RPMI7951 (cell line): ENCODE data around the gene CMPK1.

DNA sequence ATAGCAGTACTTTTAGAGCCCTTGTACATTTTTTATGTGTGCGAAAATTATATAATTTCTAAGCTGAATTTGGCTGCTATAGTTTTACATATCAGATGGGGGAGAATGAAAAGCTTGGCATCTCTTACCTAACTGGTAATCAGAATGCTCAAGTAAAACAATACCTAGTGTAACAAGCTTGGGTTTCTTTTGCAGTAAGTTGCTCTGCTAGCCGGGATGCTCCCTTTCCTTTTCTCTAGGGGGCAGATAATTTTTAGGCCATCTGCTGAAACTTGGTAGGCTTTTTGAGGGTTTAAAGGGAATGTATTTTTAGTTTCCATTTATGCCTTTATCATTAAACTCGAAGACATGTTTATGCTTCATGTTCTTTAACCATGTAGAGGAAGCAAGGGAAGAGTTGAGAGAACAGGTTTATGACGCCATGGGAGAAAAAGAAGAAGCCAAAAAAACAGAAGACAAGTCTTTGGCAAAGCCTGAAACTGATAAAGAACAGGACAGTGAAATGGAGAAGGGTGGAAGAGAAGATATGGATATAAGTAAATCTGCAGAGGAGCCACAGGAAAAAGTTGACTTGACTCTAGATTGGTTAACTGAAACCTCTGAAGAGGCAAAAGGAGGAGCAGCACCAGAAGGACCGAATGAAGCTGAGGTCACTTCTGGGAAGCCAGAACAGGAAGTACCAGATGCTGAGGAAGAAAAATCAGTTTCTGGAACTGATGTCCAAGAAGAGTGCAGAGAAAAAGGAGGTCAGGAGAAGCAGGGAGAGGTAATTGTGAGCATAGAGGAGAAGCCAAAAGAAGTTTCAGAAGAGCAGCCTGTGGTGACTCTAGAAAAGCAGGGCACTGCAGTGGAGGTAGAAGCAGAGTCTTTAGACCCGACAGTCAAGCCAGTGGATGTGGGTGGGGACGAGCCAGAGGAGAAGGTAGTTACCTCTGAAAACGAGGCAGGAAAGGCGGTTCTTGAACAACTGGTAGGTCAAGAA lies 16.6 kb downstream of the CCDC17 start:
- RAMPAGE, long total RNA = no peak

GRCh38 chr1:45622095-45622531 lies 1.7 kb downstream of the CCDC17 start:
- RAMPAGE, long total RNA = no peak

DNA sequence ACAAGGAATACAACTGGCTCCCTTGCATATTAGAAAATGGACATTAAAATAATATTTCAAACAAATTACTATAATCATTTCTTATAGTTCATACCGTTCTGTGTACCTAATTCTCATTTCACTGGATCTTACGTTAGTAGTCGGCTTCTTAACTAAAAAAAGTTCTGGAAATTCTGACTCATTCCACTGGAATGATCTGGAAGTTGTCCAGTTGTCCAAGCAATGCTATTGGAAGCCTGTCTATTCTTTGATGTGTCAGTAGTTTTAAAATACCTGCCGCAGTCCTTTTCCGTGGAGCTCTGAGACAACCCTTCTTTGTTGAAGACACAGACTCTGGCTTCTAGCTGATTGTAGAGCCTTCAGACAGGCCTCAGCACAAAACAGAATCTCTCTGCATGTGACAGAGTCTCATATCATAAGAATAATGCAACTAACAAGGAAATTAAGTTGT lies 89.0 kb downstream of the MAST2 start:
- RAMPAGE, long total RNA = no peak

GRCh38 chr1:46171003-46172361 lies 3.4 kb upstream of the TSPAN1 start:
- RAMPAGE, long total RNA = no peak

DNA sequence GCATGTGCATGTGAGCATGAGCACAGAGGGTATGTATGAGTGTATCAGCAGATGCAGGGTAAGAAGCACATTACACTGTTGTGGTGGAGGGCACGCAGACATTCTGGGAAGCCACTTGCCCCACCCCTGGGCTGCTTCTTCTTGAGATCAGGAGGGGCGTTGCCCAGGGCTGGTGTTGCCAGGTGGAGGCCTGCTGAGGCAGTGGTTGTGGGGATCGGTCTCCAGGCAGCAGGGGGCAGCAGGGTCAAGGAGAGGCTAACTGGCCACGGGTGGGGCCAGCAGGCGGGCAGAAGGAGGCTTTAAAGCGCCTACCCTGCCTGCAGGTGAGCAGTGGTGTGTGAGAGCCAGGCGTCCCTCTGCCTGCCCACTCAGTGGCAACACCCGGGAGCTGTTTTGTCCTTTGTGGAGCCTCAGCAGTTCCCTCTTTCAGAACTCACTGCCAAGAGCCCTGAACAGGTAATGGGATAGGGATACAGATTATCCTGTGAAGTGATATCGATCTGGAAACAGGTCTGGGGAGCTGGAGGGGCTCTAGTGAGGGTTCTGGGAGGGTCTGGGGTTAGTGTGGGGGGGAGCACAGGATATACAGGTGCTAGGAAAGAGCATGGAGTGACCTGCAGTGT lies 4.0 kb upstream of the P3R3URF start:
- RAMPAGE, long total RNA = no peak

DNA sequence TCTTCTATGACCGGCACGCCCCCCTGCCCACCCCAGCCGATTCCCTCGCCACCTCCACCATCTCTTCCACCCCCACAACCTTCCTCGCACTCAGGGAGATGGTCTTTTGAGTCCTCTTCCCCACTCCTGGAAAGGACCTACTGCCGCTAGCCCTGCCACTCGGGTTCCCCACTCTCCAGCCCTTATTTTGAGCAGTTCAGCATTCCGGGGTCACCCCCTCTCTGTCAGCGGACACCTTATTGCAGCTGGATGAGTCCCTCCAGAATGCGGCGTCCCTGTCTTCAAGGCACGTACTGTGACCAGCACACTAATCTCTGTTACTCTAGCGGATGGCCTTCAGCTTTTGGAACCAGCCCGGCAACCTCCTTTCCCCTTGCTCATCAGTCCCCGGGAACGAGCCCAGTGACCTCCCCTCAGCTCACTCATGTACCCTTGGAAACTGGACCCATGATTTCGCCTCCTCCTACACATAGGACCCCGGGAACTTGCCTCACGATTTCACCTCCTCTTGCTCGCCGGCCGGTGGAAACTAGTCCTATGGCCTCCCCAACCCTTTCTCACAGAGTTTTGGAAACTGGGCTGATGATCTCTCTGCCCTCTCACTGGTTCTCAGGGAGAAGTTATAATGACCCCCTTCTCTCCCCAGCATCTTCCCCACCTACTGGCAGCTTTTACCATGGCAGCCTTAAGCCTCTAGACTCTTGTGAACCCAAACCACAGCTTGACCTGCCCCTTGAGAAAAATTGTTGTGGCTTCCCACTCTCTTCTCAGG lies 1.2 kb downstream of the NSUN4 start:
- RAMPAGE, long total RNA = no peak

DNA sequence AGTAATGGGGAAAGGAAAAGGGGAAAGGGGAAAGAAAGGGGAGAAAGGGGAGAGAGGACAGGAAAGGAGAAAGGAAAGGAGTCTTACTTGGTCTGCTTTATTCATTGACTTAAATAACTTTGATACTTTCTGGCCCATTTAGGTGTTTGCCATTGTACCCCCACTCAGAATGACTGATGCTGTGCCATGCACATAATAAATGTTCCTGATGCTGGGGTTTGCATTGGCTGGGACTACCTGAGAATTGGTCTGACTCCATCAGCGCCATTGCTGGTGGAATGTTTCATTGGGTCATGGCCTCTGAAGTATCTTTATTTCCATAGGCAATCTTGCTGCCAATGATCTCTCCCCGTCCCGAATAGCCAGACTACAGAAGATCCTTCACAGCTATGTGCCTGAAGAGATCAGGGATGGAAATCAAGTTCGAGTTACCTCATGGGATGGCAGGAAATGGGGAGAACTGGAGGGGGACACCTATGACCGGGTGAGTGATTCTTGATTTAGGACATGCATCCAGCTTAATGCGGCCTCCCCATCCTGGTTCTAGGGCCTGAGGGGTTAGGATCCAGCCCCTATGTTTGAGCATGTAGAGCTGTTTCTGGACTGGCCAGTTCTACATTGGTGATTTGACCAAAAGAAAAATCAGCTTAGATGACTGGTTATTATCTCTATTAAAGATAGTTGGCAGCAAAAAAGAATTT lies 12.1 kb downstream of the NSUN4 start:
- RAMPAGE, long total RNA = no peak

DNA sequence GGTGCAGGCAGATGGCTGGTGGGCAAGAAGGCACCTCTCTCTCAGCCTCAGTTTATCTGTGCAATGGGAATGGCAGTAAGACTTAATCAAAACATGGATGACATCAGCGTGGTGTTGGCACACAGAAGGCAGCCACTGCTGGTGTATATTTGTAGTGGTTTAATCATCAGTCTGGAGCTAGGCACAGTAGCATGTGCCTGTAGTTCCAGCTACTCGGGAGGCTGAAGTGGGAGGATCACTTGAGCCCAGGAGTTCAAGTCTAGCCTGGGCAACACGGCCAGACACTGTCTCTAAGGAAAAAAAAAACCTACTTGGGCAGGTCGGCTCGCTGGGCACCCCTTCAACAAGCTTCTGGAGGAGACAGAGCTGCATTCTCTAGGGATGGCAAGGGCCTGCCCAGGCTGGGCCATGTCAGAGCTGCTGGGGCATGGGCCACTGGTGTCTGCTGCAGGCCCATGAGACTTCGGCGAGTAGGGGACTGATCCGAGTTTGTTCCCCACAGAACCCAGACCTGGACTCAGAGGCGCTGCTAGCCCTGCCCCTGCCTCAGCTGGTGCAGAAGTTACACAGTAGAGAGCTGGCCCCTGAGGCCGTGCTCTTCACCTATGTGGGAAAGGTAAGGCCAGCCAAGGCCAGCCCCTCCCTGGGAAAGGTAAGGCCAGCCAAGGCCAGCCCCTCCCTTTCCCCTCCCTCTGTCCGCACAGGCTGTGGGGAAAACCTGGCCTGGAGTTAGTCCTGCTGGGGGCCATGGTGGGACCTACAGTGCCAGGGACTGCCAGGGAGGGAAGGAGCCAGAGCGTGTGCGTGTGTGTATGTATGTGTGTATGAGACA lies 7.7 kb downstream of the FAAH start:
- RAMPAGE, long total RNA = no peak

- RAMPAGE, long total RNA = no peak
Observed at GRCh38 chr1:46516783-46517572, 18.3 kb downstream of the TMEM275 start.

GRCh38 chr1:46549632-46550013 lies 1.8 kb downstream of the KNCN start:
- RAMPAGE, long total RNA = no peak

DNA sequence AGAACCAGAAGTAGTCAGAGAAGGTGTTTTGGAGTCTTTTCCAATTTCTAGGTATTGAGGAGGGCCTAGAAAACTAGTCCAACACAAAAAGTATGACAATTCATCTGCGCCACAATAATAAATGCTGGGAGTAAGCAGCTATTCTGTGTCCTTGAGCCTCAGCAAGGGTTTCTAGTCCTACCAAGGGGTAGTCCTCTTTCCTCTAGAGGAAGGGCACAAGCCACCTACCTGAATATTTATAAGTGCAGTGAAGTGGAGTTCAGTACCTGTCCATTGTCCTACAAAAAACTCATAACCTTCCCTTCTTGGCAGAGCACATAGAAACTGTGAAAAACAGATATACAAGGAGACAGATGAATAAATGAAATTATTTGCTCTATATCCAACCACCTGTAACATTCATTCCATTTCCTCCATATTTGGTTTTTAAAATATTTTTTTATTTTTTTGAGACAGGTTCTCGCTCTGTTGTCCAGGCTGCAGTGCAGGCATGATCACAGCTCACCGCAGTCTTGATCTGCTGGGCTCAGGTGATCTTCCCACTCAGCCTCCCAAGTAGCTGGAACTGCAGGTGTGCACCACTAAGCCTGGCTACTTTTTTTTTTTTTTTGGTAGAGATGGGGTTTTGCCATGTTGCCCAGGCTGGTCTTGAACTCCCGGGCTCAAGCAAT lies 23.1 kb downstream of the ATPAF1 start:
- RAMPAGE, long total RNA = no peak

GRCh38 chr1:46688267-46688781 lies 16.7 kb downstream of the TEX38 start:
- RAMPAGE, long total RNA = no peak

GRCh38 chr1:46716292-46716550 lies 2.7 kb downstream of the EFCAB14 start:
- RAMPAGE, long total RNA = no peak

- RAMPAGE, long total RNA = no peak
Observed at GRCh38 chr1:46810640-46811366, 12.0 kb downstream of the CYP4B1 start.

- RAMPAGE, long total RNA = no peak
Observed at GRCh38 chr1:46900093-46900542, 41.2 kb downstream of the CYP4A11 start.

- RAMPAGE, long total RNA = no peak
Observed at GRCh38 chr1:47192124-47192717, 2.4 kb upstream of the PDZK1IP1 start.

GRCh38 chr1:47333420-47334406 lies at the start of gene CMPK1:
TSS of gene CMPK1 (plus strand) at chr1:47333790.
- RAMPAGE, long total RNA = start-site peak on the plus strand at chr1:47333891-47333941, 252 and 169 reads in 2 replicates

DNA sequence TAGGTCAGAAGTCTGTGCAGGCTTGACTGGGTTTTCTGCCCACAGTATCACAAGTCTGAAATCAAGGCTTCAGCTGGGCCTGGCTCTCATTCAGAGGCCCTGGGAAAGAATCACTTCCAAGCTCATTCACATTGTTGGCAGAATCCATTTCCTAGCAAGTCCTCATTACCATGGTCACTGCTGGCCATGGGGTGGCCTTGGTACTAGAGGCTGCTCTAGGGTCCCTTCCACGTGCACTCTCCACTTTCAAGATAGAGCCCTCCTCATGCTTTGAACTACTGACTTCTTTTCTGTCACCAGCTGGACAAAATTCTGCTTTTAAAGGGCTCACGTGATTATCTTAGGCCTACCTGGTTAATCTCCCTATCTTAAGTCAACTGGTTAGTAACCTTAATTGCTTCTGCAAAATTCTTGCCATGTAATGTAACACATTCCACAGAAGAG lies 25.5 kb upstream of the FOXE3 start:
- RAMPAGE, long total RNA = no peak

- RAMPAGE, long total RNA = no peak
Observed at GRCh38 chr1:47477981-47478537, 40.2 kb downstream of the FOXD2 start.

- RAMPAGE, long total RNA = no peak
Observed at GRCh38 chr1:47709904-47710461, 272.1 kb downstream of the FOXD2 start.